Measurements from ENCODE around the gene SLC22A15.

DNA sequence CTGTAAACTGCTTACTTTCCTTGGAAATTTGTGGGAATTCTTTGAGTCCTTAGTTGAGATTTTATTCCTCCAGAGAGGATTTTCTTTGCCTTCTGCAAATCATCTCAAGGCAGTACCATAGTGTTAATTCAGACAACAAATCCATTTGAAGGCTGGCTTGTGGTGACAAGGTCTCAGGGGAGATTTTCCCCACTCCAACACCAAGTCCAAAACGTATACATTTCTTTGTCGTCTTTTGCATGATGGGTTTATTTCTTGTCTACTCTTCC lies 9.4 kb upstream of the TSPAN2 start:
- RRBS = no CpG with 5 or more reads among the region's 2 CpGs

GRCh38 chr1:115325752-115326386 lies 12.2 kb downstream of the NGF start:
- RRBS = no CpG with 5 or more reads among the region's 6 CpGs

GRCh38 chr1:115426121-115426893 lies 88.3 kb upstream of the NGF start:
- RRBS = no CpG with 5 or more reads among the region's 8 CpGs

DNA sequence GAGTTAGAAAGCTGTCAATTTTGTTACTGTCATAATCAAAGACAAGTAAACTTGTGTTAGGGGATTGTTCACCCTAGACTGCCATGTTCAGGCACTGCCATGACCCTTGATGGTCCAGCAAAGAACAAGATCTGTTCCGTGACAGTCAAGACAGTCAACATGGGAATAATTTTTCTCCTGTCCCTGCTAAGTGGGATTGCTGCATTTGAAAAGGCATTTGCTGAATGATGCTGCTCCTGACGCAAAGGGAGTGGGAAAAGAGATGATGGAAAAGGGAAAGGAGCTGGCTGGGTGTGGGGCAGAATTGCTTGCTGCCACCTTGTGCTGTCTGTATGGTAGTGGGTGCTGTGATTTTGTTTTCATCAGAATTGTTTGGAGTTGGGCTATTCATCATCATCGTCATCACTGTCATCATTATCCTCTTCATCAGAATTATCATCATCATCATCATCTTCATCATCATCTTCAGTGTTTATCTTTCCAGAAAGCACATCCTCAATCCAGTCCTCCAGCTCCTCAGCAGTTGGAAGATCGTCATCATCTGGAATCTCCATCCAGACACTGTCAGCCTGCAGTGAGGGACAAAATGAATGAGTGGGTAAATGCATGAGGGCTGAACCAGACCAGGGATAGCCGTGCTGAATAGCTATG lies 59.2 kb downstream of the VANGL1 start:
- RRBS = no CpG with 5 or more reads among the region's 5 CpGs

DNA sequence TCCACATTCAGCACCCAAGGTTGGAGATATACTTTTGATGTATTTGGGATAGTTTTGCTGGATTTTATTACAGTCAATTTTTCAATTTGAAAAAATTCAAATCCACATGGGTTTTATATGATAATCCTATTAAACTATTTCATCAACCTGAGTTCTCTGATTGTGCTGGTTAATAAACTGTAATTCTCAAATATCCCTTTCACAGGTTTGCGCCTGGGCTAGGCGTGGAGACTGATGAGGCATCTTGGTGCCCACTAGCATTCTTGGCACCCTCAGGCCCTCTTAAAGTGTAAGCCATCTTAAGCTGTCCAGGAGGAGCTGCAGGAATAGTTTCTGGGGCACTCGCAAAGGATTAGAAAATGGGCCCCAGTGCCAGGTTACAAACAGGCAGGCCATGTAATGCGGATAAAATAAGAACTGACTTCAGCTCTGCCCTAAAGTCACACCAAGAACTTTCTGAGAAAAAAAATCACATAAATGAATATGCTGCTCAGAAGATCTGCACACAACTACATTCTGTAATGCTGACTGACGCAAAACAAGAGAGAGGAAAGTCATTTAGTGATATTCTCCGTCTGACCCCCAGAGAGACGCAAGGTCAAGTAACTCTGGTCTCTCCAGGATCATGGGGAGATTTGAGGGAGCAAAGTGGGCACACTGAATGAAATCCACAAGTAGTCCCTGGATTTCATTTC lies 1.1 kb downstream of the CASQ2 start:
- RRBS = no CpG with 5 or more reads among the region's 7 CpGs

DNA sequence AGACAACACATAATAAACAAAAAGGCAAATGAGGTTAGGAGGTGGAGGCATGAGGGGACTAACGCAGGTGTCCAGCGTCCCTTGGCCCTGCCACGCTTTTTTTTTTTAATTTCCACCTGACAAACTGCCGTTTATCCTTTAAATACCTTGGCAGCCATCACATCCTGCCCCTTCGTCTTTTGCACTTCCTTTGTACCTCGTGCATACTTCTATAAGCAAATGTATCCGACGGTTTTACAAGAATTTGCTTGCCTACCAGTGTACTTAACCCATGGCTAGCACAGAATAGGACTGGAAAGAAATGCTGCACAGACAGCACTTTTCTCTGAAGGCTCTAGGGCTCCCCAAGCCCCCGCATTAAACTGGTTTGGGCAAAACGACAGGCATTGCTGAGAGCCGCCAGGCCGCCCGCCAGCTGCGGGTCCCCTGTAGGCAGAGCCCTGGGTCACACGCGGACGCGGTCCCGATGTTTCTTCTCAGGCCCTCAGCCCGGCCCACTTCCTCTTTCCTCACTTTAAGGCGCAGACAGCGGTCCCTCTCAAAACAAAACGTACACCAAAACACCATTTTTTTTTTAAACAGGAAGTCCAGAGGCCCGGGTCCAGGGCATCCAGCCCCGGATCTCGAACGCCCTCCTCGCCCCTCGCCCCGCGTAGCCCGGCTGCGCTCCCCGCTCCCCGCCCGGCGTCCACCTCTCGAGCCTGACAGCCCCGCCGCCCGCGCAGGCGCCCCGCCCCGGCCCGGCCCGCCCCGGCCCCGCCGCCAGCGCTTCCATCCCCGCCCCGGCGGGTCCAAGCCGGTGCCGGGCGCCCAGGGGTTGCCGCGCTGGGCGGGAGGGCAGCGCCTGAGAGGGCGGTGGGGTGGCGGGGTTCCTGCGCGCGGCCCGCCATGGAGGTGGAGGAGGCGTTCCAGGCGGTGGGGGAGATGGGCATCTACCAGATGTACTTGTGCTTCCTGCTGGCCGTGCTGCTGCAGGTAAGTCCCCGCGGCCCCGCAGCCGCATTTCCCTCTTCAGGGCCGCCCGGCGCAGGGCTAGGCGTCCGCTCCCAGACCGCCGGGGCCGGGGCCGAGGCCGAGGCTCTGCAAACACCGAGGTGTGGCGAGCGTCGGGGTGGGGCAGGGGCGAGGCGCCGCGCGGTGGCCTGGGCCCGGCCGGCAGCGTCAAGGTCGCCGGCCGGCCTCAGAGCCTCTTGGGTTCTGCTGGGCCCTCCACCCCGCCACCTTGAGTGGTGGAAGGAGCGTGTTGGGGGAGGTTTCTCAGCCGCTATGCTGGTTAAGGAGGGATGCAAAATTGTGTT lies at the start of gene SLC22A15:
Gene SLC22A15, plus strand, starts transcription at position 774 of the 1,298 bp plus-strand sequence.
- RRBS = 2% methylated on average over 29 of the region's 102 CpGs

- RRBS = no CpG with 5 or more reads among the region's 9 CpGs
These were observed 54.1 kb upstream of the ATP1A1 start for GRCh38 chr1:116318864-116319489.

DNA sequence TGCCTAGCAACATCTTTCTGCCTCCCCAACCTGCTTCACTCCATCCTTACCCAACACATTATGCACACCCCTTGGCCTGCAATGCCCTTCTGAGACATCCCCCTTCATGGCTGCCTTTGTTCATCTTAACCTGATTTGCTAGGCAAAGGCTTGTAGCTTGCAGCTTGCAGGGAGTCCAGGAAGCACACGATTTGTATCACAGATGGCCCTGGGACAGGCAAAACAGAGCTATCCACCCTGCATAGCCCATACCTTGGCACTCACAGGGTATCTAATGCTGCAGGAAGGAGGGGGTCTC lies 27.1 kb upstream of the ATP1A1 start:
- RRBS = no CpG with 5 or more reads among the region's 1 CpG

DNA sequence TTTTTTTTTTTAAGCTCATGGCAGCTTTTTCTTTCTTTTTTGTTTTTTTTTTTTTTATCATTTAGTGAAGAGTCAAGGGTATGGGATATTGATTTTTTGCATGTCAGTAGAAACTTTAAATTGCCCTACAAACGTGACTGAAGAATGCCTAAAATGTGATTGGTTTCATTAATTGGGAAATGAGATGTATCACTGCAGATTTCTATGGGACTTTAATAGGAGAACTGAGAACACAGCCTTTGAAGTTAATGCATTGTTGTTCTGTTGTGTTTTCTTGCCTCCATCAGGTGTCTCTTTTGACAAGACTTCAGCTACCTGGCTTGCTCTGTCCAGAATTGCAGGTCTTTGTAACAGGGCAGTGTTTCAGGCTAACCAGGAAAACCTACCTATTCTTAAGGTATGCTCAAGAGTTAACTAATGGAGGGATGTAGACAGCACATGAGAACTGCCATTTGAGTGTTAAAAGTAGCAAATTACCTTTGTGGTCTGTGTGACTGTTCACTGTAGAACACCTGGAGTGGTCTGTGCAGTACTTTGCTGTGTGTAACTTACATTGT lies 17.5 kb downstream of the ATP1A1 start:
- RRBS = no CpG with 5 or more reads among the region's 1 CpG

GRCh38 chr1:116399404-116400511 lies 26.7 kb downstream of the ATP1A1 start:
- RRBS = no CpG with 5 or more reads among the region's 7 CpGs

GRCh38 chr1:116504303-116504934 lies 66.4 kb downstream of the CD58 start:
- RRBS = no CpG with 5 or more reads among the region's 6 CpGs

DNA sequence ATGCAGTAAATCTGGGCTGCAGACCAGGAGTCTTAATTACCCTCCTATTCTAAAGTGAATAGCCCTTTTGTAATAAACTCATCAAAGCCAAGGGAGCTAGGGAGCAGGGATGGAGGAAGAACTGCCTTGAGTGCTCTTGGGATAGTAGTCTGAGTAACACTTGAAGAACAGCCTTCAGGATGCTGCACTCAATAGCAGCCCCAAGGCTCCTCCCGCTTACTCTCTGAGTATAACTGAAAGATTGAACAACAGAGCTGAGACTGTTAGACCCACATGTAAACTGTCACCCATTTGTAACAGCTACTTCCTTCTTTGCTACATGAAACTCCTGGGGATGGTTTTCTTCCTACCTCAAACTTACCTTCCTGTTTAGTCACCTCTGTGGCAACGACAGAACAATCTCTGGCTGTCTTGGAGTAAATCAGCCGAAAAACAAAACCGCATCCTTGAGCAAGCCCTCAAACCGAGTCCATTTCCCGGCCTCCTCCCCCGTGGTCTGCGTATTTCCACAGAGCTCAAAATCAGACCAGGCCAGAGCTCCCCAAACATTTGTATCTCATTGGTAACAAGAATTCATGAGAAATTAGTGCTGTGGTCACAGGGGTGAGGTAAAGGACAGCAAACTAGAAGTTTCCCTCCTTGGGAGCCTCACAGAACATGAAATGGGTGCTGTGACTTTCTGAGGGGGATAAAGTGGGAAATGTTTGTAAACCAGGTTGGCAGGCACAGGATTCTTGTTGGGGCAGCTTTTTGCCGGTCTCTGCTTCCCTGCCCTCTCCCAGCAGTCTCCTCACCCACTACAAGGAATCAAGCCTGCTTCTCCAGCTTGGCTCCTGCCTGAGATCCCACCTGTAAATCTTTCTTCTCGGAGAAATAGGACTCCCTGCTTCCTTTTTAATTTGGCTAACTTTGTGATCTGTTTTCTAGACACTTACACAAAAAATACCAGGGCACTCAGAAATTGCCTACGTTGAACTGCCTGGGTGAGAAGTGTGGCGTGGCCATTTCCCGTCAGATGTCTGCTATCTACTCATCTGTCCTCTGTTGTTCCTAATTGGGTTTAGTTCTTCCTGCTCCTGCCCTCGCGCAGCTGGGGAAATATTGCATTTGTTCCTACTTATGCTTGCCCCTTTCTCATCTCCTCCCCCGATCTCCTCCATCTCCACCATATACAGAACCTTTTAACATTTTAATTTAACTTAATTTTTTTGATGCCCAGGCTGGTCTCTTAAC lies 55.6 kb downstream of the CD58 start:
- RRBS = no CpG with 5 or more reads among the region's 16 CpGs

- RRBS = 32% methylated on average over 1 of the region's 18 CpGs
These were observed 540 bp upstream of the CD58 start for GRCh38 chr1:116571352-116571779.

DNA sequence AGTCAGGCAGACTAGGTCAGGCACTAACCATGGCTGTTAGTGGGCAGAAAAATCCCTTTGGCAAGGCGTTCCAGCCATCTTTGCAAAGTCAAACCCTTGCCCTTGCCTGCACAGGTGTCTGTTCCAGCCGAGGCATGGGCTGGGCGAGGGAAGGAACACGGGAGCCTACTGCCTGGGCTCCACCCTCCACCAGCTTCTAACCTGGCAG lies 27.7 kb upstream of the CD58 start:
- RRBS = no CpG with 5 or more reads among the region's 4 CpGs

DNA sequence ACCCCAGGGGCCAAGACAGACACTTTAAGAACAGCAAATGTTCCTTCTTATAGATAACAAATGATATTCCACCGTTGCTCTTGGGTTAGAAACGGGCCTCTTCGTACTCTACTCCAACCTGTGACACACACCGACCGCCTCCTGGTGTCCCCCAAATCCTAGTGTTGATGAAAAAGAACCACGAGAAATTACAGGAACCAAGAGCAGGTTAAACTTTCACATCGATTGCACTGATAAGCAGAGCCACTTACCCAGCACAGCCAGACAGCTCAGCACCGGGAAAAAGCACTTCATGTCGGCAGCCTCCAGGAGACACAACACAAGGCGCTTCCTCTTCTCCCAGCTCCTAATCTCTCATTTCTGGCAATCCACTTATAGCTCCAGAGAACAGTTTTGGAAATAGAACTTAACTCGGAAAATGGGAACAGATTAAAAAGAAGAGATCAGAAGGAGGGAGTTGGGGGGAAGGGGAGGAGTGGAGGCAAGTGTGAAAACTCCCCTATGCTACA lies 1.4 kb downstream of the IGSF3 start:
- RRBS = no CpG with 5 or more reads among the region's 11 CpGs

GRCh38 chr1:116738537-116739450 lies 15.4 kb upstream of the CD2 start:
- RRBS = no CpG with 5 or more reads among the region's 13 CpGs

DNA sequence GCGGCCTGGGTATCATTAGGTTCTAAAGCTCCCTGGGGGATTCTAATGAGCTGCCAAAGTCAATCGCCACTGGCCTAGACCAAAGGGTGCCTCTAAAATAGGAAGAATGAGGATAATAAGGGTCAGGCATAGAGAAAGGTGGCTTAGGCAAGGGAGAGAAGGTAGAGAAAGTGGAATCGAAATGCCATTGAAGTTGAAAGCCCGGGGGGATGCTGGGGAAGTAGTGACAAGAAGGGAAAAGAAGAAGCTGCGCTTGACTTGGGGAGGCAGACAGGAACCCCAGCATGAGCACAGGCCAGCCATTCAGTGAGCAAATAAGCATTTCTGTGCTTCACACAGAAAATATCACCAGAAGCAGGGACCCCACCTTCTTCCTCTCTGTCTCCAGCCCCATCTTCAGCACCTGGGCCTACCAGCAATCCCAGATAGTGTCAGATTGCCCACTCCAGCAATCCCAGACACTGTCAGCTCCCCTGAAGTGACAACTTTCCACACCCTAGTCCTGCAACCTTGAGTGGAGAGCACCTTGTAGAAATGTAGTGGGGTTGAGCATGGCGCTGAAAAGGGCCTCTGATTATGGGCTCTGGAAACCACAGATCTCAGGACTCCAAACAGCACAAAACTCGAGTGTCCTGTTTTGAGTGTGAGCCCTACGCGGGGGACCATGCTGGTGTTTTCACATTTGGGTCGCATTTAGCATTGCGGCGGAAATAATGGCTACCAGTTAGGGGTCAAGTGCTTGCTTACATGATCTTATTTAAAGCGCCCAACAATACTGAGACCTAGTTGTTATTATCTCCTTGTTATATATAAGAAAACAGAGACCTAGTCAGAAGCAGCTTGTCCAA lies 1.6 kb downstream of the CD2 start:
- RRBS = no CpG with 5 or more reads among the region's 13 CpGs

- RRBS = no CpG with 5 or more reads among the region's 6 CpGs
These were observed 10.3 kb downstream of the CD2 start for GRCh38 chr1:116764374-116765002.

DNA sequence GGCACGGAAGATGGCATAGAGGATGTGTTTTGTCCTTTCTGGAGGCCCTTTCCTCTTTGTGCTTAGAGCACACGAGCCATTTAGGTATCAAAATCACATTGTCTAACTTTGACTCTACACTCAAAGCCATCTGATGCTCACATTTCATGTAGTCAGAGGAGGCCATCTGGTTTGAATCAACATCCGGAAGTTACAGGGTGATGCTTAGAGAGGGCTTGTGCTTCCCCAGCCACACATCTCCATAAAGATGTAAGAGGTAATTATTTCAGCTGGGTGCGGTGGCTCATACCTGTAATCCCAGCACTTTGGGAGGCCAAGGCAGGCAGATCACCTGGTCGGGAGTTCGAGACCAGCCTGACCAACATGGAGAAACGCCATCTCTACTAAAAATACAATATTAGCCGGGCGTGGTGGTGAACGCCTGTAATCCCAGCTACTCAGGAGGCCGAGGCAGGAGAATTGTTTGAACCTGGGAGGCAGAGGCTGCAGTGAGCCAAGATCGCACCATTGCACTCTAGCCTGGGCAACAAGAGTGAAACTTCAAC lies 12.9 kb downstream of the CD2 start:
- RRBS = no CpG with 5 or more reads among the region's 12 CpGs

DNA sequence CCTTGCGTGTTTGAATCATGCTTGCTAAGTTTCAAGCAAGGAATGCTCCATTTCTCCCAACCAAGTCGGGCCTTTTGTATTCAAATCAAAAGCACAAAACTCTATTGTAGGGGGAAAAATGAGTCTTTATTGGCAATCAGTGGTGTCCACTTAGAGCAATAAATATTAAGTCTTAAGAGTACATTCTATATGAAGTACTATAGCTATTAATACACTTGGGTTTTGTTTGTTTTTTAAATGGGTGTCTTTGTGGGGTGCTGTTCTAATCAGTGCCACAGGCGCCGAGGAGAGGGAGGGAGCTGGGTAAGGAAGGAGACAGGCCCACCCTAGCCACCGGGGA lies 704 bp upstream of the PTGFRN start:
- RRBS = no CpG with 5 or more reads among the region's 5 CpGs

Measured in iris pigment epithelial cell (primary cell).